Monocyte (primary cell): ENCODE measurements around the gene CD28.

GRCh38 chr2:203604049-203604452 is 69.0 kb upstream of the RAPH1 start:
- PRO-cap, 2 experiments, result no peak in any of the 2 experiments

GRCh38 chr2:203623187-203623609 is 83.2 kb upstream of the CD28 start:
- PRO-cap, 2 experiments, result no peak in any of the 2 experiments

GRCh38 chr2:203671891-203672299 is 34.5 kb upstream of the CD28 start:
- PRO-cap, 2 experiments, result no peak in any of the 2 experiments

DNA sequence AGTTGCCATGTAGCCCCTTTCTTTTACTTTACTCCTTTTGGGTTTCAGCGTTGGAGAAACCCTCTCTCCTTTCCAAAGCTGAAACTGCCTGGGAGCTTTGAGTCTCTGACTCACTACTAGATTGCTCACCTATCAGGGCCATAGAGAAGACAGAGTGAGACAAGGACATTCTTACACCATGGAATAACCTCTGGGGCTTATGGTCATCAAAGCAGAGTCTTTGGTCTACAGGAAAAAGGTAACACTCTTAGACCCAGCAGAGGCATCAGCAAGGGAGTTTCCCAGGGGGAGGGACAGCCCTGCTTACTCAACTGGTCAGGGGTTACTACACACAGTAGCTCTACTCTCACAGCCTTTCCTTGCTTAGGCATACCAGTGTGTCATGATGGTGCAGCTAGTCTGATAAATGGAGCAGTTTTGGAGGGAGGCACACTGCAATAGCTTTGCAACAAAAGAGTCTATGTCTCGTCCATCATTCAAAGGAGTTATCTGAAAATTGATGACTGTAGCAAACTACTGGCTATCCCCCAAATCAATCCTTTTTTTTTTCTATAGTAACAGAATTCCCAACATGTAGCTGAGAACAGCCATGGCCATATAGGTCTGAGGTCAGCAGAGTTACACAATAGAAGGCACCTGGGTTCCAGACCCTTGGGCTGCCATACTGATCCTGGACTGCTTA is 22.4 kb upstream of the CD28 start:
- PRO-cap, 2 experiments, result peak in 2 of 2 experiments; most common plus-strand start position 354 of the sequence (in 1); most common minus-strand start position 222 of the sequence (in 2)

GRCh38 chr2:203706091-203706798 is at the start of gene CD28:
Gene CD28 (plus strand): TSS chr2:203706639.
- PRO-cap, 2 experiments, result no peak in any of the 2 experiments

- PRO-cap, 2 experiments, result no peak in any of the 2 experiments
These were observed 13.7 kb downstream of the CD28 start for GRCh38 chr2:203719905-203720677.

GRCh38 chr2:203720678-203721325 is 14.4 kb downstream of the CD28 start:
- PRO-cap, 2 experiments, result no peak in any of the 2 experiments

- PRO-cap, 2 experiments, result no peak in any of the 2 experiments
These were observed 4.0 kb downstream of the CTLA4 start for GRCh38 chr2:203871527-203871981.

DNA sequence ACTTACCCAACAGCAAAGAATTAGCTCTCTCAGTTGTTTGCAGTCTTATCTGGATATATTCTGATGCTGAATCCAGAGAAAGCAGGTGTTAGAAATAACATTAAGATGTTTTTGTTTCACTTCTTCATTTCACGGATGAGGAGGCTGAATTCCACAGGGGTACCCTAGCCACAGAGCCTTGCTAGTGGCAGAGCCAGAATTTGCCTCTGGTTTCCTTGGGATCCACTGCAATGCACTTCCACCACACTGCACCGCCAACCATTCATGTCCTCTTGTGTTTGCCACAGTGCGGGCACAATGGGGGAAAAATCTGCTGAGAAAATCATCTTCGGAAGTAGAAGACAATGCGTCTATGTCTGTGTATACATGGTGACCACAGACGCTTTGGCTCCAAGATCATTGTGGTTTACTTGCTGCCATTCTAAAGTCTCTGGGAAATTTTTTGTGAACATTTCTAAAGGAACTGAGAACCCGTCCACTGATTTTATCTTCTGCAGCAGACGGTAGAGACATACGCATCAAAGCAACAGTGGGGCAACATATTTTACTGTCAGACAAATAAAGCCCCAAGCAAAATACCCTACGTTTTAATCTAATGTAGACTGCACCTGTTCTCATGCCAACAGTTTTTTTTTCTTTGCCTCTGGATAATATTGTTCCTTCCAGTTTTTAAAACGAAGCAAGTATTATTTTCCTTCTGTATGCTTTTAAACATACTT is 14.9 kb downstream of the ICOS start:
- PRO-cap, 2 experiments, result no peak in any of the 2 experiments

- PRO-cap, 2 experiments, result no peak in any of the 2 experiments
These were observed 177.7 kb downstream of the ICOS start for GRCh38 chr2:204114111-204114735.

GRCh38 chr2:204522708-204523178 is 22.5 kb upstream of the PARD3B start:
- PRO-cap, 2 experiments, result no peak in any of the 2 experiments

DNA sequence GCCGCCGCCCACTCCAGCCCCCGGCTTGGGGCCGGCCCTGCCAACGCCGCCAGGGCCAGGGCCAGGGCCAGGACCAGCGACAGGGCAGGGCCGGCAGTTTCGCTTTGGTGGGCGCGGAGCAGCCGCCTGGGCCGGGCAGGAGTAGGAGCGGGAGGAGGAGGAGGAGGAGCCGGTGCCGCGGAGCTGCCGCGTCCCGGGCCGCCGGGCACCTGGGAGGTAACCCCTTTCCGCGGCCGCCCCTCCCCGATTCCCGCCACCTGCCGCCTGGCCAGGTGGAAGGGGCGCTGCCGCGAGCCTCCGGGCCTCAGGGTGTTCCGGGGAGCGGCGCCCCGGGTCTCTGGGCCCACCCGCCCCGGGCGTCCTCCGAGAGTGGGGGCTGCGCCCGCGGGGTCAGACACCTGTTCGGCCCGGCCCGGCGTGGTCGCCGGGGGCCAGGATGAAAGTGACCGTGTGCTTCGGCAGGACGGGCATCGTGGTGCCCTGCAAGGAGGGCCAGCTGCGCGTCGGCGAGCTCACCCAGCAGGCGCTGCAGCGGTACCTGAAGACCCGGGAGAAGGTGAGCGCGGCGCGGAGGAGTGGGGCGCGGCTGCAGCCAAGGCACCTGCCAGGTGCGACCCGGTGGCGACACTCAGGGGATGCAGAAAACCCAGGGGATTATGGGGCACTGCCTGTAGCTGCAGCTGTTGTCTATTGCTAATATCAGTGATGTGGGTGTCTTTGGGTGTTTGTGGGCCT is 456 bp downstream of the PARD3B start:
- PRO-cap, 2 experiments, result no peak in any of the 2 experiments

GRCh38 chr2:204842574-204843077 is 297.4 kb downstream of the PARD3B start:
- PRO-cap, 2 experiments, result no peak in any of the 2 experiments

DNA sequence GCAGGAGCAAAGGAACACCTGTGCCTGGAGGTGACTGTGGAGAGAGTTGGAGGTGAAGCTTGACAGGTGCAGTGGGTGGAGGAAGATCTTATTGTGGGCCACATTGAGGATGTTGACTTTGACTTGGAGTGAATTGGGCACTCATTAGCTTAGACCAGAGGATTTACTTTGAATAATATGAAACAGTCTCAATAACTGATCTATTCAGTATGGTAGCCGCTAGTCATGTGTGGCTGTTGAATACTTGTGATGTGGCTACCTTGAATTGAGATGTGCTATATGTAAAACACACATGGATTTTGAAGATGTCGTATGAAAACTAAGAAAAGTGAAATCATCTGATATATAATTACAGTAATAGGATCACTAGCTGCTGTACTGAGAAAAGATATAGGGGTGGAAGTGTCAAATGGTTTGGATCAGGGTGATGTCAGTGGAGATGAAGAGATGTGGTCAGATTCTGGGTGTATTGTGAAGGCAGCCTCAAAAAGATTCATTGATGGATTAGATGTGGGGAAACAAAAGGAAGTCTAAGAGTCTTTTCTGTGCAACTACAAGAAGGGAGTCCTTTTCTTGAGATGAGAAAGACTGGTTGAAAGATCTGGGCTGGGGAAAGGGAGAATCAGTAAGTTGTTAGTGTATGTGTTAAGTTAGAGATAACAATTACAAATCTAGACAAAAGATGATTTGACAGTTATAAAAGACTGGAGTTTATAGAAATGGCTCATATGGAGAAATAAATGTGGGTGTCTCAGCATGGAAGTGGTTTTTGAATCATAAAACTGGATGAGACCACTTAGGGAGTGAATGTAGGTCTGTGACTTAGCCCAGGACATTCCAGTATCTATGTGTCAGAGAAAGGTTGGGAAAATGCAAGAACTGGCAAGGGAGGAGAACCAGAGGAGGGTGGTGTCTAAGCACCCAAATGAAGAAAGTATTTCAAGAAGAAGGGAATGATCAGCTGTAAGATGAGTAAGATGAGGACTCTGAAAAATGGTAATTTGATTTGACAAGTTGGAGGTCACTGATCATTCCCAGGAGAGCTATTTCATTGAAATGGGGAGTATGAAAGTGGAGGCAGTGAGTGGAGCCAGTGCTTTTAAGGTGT is 347.3 kb downstream of the PARD3B start:
- PRO-cap, 2 experiments, result no peak in any of the 2 experiments

- PRO-cap, 2 experiments, result no peak in any of the 2 experiments
These were observed 511.9 kb upstream of the NRP2 start for GRCh38 chr2:205170234-205171010.

DNA sequence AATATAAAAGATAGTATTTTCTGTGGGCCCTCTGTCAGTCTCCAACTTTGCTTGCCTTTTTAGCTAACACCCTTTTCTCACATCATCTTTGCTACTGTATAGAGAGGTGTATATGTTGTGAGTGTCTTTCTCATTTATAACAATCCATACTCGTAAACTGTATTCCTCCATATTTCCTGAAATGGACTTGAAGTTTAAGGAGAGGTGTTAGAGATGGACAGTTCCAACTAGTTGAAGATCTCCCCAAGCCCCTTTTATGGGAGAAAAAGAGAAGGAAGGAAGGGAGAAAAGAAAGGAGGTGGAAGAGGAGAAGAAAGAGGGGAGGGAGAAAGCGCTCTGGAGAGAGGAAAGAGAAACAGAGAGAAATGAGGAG is 350.2 kb upstream of the NRP2 start:
- PRO-cap, 2 experiments, result no peak in any of the 2 experiments

GRCh38 chr2:205565732-205566553 is 116.4 kb upstream of the NRP2 start:
- PRO-cap, 2 experiments, result no peak in any of the 2 experiments

DNA sequence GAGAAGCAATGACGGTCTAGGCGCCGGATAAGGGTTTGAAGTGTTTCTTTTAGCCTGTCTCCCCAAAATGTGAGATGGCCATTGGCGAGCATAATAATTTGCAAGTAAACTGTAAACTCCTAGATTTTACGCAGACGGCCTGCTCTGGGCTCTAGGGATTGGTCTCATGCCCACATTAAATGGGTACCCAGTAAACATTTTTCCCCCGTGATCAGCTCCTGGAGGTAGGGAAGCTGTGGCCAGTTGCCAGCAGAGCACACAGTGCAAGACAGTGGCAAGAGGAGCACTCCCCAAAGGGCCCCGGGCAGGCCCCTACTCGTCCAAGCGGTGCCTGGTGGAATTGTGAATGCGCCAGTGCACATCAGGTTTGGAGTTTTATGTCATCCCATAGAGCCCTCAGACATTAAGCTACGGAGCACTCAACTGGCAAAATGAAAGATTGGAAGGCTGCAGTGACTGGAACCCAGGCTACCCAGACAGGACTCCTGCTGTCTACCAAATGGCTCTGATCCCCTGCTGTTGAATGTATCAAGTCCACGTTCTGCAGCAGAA is 5.0 kb downstream of the NRP2 start:
- PRO-cap, 2 experiments, result no peak in any of the 2 experiments

GRCh38 chr2:205707654-205708808 is 25.7 kb downstream of the NRP2 start:
- PRO-cap, 2 experiments, result no peak in any of the 2 experiments

GRCh38 chr2:205712339-205712860 is 30.1 kb downstream of the NRP2 start:
- PRO-cap, 2 experiments, result peak in 2 of 2 experiments; most common plus-strand start chr2:205712743 (in 2); most common minus-strand start chr2:205712556 (in 1)